Smooth muscle cell (in vitro differentiated cells): Measurements from ENCODE around the gene SLU7.

DNA sequence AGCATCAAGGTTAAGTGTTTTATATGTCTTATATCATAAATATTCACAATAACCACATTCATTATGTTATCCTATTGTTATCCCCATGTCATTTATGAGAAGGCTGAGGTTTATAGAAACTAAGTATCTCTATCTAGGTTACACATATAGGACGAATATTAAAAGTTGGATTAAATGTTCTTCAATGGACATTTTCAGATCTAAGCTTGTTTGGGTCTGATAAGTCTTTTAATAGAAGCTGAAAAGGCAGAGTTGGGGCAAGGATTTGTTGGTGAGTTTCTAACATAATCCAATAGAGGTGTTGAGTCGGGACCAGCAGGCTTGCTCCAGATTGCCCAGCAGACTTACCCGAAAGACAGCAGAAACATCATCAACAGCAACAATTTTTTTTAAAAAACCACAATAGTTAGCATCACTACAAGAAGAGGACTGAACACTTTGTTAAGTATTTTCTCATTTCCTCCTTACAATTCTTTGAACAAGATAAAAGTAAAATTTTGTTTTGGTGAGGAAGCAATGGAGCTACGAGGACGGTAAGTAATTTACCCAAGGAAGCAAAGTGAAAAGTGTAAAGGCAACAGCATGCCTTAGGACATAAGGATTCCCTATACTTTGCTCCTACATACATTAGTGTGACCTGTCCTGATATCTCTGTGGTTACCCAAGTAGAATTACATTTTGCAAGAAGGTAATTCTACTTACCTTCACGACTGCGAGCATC lies 13.0 kb downstream of the ITK start:
- RAMPAGE, long total RNA: no peak

DNA sequence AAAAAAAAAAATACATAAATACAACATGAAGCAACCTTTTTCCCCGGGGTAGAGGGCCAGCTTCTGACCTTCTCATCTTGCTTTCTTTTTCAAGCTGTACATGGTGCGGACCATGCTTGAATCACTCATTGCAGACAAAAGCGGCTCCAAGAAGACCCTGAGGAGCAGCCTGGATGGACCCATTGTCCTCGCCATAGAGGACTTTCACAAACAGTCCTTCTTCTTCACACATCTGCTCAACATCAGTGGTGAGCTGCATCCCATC lies 21.7 kb downstream of the FNDC9 start:
- RAMPAGE, long total RNA: no peak

- RAMPAGE, long total RNA: no peak
Measured at GRCh38 chr5:157370732-157371351, 25.4 kb upstream of the FNDC9 start.

- RAMPAGE, long total RNA: start-site peak on the plus strand at chr5:157383148-157383294, 16 and 16 reads in 2 replicates
Measured at GRCh38 chr5:157382678-157383757, 37.5 kb upstream of the FNDC9 start.

GRCh38 chr5:157390264-157391340 lies 45.1 kb upstream of the FNDC9 start:
- RAMPAGE, long total RNA: no peak

- RAMPAGE, long total RNA: no peak
Measured at GRCh38 chr5:157513428-157514036, 53.5 kb downstream of the NIPAL4 start.

DNA sequence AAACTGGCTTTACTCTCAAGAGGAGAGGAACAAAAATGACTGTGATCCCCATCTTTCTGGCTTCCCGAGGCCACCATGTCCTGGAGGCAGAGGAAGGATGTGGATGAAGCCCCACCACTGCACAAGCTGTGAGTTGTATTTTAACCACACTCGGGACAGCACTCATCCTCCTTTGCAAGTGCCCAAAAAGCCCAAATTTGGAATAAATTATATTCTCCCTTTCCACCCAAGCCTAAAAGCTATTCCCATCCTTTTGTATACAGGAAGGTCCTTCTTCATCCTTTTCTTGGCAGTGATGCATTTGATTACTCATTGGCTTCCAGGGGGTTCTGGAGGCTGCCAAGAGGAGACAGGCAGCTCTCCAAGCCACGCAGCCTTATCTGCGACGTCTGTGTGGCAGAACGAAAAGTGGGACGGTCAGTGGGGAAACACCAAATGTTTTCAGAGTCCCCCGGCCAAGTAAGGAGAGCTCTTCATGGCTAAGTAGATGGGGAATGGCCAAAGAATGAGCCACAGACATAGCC lies 12.3 kb downstream of the ADAM19 start:
- RAMPAGE, long total RNA: no peak

- RAMPAGE, long total RNA: no peak
Measured at GRCh38 chr5:158727721-158728588, 371.8 kb downstream of the EBF1 start.

DNA sequence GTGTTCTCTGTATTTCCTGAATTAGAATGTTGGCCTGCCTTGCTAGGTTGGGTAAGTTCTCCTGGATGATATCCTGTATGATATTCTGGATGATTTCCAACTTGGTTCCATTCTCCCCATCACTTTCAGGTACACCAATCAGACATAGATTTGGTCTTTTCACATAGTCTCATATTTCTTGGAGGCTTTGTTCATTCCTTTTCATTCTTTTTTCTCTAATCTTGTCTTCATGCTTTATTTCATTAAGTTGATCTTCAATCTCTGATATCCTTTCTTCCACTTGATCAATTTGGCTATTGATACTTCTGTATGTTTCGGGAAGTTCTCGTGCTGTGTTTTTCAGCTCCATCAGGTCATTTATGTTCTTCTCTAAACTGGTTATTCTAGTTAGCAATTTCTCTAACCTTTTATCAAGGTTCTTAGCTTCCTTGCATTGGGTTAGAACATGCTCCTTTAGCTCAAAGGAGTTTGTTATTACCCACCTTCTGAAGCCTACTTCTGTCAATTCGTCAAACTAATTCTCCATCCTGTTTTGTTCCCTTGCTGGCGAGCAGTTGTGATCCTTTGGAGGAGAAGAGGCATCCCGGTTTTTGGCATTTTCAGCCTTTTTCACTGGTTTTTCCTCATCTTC lies 153.9 kb downstream of the EBF1 start:
- RAMPAGE, long total RNA: no peak

GRCh38 chr5:159010604-159011610 lies 88.8 kb downstream of the EBF1 start:
- RAMPAGE, long total RNA: no peak

DNA sequence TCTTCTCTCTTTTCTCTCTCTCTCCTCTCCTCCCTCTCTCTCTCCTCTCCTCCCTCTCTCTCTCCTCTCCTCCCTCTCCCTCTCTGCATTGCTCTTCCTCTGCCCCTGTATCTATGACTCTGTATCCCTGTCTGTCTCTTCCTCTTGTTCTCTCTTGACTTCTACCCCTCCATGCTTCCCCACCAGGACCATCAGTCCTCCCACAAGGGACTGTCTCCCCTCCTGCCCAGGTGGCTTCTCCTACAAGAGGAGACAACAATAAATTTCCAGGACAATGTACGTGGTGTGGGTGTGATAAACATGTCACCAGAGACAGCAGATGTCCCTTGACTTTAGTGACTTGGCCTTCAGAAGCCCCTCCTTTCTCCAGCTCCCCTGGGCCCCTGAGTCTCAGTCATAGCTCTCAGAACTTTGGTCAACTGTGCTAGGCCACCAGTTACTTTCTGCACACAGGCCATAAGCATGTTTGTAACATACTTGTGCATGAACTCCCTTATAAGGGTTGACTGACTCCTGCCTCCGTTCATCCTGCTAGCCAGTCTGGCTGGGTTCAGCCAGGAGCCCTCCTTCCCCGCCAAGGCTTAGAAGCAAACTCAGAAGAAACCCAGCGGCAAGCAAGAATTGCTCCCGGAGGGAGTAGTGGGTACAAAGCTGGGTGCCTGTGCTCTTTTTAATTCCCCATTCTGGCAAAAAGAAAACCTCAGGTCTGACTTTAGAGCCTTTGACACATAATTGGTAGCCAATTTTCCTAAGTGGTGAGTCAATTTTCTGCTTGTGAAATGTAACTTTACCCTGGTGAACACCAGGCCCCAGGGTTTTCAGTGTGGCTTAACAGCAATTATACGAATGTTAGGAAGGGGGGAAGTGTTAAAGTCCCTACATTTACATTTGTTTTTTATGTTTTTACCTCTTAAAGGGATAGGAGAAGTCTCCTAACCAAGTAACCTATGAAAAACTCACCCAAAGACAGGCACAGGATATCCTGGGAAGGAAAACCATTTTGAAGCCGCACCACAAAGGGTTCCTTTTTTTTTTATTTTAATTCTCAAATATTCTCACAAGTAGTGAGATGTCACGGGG lies 49.2 kb downstream of the EBF1 start:
- RAMPAGE, long total RNA: no peak

- RAMPAGE, long total RNA: no peak
Measured at GRCh38 chr5:159053685-159054257, 45.9 kb downstream of the EBF1 start.

- RAMPAGE, long total RNA: no peak
Measured at GRCh38 chr5:159065030-159065912, 34.4 kb downstream of the EBF1 start.

GRCh38 chr5:159158218-159159250 lies 50.8 kb downstream of the RNF145 start:
- RAMPAGE, long total RNA: no peak

- RAMPAGE, long total RNA: no peak
Measured at GRCh38 chr5:160062710-160063204, 53.8 kb downstream of the TTC1 start.

- RAMPAGE, long total RNA: no peak
Measured at GRCh38 chr5:160115681-160116357, 3.4 kb downstream of the PWWP2A start.

GRCh38 chr5:160169136-160169850 lies 50.0 kb upstream of the PWWP2A start:
- RAMPAGE, long total RNA: no peak

DNA sequence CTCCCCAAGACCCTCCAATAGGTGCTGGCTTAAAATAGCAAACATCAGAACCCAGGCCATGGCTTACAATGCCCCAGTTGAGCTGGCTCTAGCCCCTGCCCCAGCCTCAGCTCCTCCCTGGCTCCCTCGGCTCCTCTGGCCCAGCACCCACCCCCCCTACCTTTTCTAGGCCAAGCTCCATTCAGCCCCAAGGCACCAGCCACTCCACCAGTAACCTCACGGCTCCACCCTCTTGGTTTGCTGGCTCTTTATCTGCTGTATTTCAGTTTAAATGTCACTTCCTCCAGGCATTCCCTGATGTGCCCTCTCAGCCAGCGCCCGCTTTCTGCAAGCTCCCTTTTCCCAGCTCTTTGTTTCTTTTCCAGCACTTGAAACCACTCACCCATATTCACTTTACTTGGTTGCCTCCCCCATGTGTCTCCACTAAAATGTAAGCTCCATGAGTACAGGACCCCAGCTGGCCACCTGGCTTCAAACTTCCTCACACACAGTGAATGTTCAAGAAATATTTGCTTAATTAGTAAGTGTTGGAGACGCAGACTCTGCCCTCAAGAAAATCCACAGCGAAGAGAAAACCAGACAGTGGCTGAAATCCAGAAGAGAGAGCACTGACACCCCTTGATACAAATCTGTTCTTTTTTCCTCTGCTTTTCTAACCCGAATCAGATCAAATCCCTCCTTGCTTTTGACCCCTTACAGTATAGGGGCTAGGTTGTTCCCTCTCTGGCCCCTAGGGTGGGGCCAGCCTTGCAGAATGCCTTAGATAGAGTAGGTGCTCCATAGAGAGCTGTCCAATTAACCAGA lies 10.4 kb downstream of the C1QTNF2 start:
- RAMPAGE, long total RNA: no peak

DNA sequence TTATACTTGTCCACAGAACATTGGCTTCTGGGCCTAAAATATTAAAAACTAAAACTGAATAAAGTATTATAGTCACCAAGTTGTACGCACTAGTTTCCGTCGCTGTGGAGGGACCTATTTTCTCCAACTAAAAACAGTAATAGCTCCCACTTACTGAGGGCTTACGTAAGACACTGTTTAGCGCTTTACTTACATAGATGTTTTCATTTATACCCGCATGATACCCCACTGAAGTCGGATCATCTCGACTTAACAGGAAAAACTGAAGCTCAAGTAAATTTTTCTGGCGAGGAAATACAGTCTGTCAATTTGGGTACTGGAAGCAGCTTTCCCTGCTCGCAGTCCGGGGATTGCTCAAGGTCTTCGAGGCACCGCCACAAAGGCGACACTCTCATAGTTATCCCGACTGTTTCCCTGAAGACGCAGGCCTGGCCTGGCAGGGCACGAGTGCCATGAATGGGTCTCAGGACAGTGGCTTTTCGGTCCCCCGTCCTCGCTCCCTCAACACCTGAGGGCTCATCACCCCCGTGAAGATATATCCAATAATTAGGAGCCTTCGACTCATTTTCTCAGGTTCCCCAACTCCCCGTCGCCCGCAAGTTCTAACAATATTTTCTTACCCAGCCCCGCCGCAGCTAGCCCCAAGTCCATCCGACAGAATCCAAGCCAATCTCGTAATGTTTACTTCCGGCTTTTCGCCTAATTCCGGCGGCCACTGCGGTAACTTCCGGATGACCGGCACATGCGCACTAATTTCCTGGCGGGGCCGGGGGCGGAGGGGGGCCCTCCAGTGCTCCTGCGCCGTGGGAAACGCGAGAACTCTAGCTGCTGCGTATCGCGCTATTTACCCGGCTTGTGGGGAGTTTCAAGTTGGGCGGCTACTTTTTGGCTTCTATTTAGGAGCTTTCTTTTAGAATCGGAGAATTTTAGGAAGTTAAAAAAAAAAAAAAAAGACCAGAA lies at the start of gene SLU7:
Gene SLU7, minus strand, starts transcription at position 679 of the 960 bp plus-strand sequence.
- RAMPAGE, long total RNA: start-site peak on the minus strand centred at position 666 of the sequence, 28 bp wide, 674 and 153 reads in 2 replicates

GRCh38 chr5:160433823-160434579 lies 12.3 kb downstream of the PTTG1 start:
- RAMPAGE, long total RNA: no peak